Tongue (tissue), 2 donors: ENCODE data around the genes ZFP3, ZNF594, PITPNM3 and FBXO39.

GRCh38 chr17:4999482-4999968 lies 1.8 kb downstream of the KIF1C start:
- RAMPAGE, long total RNA: no peak

DNA sequence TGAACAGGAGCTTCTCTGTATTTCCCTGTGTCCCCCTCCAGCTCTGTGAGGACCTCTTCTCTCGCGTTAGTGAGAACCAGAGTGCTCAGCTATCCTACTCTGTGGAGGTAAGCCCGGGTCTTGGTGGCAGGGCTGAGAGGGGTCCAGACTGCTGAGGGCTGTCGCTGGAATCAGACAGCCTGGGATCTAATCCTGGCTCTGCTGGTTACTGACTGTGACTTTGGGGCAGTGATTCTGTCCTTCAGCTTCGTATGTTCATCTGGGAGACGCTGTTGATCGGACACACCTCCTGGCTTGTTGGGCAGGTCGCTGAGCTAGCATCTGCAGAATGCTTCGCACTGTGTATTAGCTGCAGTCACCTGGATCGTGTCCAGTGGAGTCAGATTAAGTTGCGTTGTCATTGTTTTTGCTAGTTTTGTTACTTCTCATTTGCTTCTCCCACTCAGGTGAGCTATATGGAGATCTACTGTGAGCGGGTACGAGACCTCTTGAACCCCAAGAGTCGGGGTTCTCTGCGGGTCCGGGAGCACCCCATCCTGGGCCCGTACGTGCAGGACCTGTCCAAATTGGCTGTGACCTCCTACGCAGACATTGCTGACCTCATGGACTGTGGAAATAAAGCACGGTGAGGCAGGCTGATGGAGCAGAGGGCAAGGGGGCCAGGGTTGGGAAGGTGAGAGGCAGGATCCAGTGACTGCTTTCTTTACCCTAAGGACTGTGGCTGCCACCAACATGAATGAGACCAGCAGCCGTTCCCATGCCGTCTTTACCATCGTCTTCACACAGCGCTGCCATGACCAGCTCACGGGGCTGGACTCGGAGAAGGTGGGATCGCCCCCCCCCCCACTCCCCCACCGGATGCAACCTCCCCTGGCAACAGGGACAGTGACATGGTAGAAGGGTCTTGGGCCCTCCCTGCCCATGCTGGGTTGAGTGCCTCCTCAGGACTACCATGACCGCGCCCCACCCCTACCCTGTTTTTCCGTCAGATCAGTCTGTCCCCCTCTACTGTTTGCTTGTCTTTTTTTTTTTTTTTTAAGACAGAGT lies 4.6 kb downstream of the KIF1C start:
- RAMPAGE, long total RNA: no peak

- RAMPAGE, long total RNA: no peak
These were observed 5.8 kb downstream of the KIF1C start for GRCh38 chr17:5003164-5004313.

DNA sequence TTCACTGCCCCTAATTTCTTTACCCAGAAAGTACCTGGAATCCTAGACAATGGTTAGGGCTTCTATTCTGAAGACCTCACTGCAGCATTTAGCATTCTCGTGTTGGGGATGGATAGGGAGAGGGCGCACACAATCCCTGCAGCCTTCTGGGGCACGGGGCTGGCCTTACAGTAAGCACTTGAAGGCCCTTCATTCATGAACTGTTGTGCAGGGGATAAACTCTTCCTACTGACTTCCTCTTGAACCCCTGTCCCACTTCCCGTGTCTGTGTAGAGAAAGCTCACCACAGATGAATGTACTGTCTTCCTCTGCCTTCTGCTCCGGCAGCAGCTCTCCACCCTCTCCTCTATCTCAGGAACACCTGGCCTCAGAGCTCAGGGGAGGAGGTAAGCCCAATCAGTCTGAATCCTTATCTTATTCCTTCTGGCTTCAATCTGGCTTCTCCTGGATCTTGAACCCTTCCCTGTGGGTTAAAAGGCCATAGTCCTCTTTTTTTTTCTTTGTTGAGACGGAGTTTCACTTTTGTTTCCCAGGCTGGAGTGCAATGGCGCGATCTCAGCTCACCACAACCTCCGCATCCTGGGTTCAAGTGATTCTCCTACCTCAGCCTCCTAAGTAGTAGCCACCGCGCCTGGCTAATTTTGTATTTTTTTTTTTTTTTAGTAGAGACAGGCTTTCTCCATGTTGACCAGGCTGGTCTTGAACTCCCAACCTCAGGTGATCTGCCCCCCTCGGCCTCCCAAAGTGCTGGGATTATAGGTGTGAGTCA lies 7.0 kb upstream of the SLC52A1 start:
- RAMPAGE, long total RNA: no peak

DNA sequence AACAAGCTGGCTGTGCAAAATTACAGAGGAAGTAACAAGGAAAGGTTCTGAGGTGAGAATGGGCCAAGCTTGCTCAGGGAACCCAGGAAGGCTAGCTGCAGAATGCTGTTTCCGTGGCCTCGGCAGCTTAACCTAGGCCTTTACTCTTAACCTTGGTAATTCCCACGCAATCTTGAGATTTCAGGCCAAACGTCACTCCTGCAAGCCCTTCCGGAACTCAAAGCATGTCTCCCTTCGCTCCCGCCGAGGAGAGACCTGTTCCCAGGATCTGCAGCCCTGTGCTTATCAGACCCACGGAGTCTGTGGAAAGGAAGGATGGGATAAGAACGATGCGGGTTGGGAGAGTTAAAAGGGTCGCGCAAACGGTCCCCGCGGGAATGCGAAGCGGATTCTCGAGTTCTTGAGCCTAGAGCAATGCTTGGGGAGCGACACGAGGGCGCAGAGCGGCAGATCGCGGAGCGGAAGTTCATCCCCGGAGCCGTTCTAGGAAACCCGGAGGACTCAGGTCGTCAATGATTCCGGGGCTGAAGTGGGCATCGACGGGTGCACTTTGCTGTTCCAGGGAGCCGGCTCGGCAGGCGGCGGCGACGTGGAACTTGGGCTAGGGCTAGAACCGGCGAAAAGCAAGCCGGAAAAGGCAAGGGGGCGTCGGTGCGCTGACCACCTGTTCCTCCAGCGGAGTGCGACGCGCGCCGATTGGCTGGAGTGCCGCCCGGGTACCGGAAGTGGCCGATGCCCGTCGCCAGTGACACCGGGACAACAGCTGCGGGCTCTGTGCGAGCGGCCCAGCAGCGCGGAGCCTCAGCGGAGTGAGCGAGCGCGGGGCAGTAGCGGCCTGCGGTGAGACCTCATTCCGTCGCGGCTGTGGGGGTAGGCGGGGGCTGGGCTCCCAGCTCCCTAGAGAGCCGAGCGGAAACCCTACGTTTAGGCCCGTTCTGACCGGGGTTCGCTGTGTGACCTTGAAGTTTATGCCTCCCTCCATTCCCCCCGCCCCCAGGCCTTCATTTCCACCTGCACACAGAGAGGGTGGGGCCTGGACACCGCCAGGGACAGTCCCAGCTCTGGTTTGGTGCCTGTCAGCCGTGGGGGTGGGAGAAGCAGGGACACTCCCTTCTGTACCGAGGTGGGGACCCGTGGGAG lies at the start of gene ZFP3:
ZFP3 (plus strand) TSS at position 732 of the 1,140 bp plus-strand sequence.
- RAMPAGE, long total RNA: start-site peak on the plus strand centred at position 767 of the sequence, 50 bp wide, 204 and 17 reads in 2 replicates

- RAMPAGE, long total RNA: no peak
These were observed 876 bp downstream of the ZNF232 start for GRCh38 chr17:5110741-5111263.

DNA sequence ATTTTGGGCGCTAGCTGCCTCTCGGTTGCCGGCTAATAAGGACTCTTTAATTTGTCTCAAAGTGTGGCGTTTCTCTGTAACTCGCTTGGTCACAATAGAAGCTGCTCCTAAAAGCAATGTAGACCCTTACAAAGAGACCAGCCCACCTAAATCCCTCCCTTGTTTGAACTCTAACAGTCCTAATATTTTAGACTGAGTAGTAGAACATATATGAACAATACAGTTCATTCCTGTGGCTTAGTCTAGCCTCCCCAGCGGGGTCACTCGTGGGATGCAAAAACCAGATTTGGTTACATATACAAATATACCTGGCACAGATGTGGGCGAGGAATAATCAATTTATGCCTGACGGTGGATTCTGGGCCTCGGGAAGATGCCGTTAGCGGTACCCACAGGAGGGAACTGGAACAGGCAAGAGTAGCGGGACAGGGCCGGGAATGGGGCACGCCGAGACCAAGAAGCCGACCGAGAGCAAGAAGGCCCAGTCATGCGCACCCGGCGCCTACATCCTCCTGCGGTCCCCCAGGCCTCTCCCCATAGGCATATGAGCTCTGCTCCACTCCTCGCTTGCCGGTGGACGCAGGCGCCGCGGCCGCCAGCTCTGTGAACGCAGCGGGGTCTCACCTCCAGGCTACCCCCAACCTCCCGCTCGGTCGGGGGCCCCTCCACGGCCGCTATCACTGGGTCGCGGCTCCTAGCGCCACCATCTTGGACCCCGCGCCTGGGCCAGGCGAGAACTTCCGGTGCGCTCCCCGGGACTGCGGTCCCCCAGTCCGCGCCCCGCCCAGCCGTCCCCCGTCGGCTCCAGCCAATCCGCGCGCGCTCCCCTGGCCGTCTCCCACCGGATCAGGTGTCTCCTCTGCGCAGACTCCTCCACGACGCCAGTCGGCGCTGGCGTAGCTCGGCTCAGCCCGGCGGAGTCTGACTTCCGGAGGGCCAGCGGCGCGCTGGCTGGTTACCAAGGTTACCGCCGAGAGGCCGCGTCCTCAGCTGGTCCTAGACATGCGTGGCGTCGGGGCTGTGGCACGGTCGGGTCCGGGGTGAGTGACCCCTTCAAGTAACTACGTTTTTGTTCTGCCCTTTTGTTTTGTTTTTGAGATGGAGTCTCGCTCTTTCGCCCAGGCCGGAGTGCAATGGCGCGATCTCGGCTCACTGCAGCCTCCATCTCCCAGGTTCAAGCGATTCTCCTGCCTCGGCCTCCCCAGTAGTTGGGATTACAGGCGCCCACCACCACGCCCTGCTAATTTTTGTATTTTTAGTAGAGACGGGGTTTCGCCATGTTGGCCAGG lies at the start of gene ZNF594:
ZNF594 (minus strand) TSS at position 745 of the 1,289 bp plus-strand sequence.
- RAMPAGE, long total RNA: no peak

- RAMPAGE, long total RNA: no peak
These were observed 46.4 kb downstream of the NUP88 start for GRCh38 chr17:5373029-5373502.

DNA sequence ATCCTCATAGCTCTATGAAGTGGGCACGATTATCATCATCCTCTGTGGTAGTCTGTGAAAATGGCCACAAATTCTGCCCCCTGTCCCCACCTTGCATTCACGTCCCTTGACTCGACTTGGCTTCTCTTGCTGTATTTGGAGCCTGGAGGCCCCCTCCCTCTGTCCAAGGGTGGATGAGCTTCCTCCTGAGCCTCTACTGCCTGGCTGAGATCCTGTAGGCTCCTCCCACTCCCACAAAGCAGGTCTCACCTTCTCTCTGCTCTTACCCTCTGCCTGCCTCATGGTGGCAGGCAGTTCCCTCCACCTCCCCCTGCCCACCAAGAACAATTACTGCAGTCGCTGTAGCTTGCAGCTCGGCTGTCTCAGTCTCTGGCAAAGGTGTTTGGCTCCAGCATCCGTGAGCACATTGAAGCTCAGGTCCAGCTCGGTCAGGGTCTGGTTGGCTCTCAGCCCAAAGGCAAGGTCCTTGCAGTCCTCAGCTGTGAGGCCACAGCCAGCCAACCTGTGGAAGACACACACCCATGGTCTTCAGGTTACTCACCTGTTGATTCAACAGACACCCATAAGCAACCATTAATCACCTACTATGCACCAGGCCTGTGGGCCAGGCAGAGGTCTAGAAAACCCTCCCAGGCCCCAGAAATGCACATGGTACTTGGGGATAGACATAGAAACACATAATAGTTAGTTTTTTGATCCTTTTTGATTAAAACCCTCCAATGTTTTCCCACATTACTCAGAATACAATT lies 40.9 kb upstream of the ENSG00000286190 start:
- RAMPAGE, long total RNA: no peak

GRCh38 chr17:5772102-5772498 lies 187.8 kb upstream of the NLRP1 start:
- RAMPAGE, long total RNA: no peak

DNA sequence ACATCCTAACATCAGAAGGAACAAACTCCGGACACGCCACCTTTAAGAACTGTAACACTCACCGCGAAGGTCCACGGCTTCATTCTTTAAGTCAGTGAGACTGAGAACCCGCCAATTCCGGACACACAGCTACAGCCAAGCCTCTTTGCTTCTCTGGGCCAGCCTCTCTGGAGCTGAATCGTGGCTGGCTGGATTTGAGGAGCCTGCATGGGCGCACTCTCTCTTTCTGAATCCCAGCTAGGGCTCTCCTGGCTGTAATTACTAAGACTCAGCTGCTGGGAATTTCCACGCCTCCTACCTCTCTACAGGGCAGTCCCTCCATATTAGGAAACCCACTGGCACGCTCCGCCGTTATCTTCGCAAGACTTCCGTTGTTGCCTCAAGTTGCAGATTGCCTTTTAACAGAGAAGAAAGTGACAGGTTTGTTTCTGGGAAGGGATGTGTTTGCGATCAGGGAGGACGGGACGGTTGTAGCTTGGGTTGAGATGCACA lies 188.3 kb upstream of the NLRP1 start:
- RAMPAGE, long total RNA: no peak

GRCh38 chr17:5897171-5897802 lies 172.9 kb upstream of the WSCD1 start:
- RAMPAGE, long total RNA: no peak

- RAMPAGE, long total RNA: no peak
These were observed 108.0 kb downstream of the AIPL1 start for GRCh38 chr17:6326889-6327406.

DNA sequence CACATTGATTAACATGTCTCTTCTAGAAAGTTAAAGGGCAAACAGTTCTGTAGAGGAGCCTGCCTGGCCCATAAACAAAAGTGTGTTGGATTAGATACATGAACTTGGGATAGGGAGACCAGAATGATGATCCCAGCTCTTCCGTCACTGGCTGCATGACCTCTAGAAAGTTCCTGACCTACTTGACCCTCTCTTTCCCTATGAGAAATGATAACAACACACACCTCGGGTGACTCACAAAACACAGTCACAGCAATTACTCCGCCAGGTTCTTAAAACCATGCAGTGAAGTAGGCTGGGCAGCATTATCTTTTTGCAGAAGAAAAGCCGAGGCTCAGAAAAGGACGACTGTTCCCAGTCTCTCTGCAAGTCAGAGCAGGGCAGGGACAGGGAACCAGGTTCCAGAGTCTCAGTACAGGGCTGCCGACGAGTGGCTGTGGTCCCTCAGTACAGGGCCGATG lies 32.2 kb downstream of the PIMREG start:
- RAMPAGE, long total RNA: no peak

- RAMPAGE, long total RNA: no peak
These were observed at the start of gene PITPNM3 for GRCh38 chr17:6556044-6557022. PITPNM3 (minus strand) TSS chr17:6556555.

GRCh38 chr17:6574902-6575760 lies 18.8 kb upstream of the PITPNM3 start:
- RAMPAGE, long total RNA: no peak

- RAMPAGE, long total RNA: no peak
These were observed 1.8 kb downstream of the XAF1 start for GRCh38 chr17:6757583-6758134.

DNA sequence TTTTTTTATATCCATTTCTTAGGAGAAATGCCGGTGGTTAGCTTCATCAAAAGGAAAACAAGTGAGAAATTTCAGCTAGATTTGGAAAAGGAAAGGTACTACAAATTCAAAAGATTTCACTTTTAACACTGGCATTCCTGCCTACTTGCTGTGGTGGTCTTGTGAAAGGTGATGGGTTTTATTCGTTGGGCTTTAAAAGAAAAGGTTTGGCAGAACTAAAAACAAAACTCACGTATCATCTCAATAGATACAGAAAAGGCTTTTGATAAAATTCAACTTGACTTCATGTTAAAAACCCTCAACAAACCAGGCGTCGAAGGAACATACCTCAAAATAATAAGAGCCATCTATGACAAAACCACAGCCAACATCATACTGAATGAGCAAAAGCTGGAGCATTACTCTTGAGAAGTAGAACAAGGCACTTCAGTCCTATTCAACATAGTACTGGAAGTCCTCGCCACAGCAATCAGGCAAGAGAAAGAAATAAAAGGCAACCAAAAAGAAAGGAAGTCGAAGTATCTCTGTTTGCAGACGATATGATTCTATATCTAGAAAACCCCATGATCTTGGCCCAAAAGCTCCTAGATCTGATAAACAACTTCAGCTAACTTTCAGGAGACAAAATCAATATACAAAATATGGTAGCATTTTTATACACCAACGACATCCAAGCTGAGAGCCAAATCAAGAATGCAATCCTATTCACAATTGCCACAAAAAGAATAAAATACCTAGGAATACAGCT lies 2.8 kb upstream of the FBXO39 start:
- RAMPAGE, long total RNA: no peak

GRCh38 chr17:6775814-6776463 lies at the start of gene FBXO39:
FBXO39 (plus strand) TSS chr17:6776215.
- RAMPAGE, long total RNA: no peak

DNA sequence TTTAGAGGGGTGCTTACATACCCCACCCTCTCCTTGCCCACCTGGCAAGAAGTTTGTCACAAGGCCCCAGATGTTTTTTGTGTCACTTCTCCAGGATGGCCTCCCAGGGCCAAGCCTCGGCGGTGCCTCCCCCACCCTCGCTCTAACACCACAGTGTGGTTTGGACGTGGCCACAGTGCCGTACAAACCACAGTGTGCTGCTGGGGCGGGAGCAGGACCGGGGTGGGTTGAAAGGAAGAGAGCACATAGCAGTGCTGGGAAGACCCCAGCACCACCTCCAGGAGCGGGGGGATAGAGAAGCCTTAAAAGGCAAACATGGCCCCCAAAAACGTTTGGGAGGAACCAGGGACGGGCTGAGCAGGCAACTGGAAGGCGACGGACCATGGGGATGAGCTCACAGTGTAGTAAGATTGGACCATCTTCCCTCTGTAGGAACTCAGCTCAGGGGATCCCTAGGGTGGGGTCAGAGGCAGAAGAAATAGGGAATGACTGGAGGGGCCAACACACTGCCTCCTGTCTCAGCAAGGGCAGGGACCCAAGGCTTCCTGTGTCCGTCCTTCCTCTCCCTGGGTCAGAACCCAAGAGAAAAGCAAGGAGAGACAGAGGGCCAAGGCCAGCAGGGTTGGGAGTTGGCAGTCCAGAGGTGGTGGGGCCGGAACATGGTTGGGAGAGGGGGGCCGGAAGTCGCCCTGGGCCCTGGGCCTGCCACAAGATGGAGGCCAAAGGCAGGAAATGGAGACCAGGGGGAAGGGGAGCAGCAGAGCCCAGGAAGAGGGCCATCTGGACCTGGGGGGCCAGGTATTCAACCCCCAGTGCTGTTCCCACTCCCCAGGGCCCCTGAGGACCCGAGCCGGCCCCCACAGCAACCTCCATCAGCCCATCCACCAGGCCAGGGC lies 3.5 kb downstream of the C17orf49 start:
- RAMPAGE, long total RNA: no peak